Sigmoid colon (tissue), 4 donors: ENCODE measurements around the genes GJA1 and SERINC1.

DNA sequence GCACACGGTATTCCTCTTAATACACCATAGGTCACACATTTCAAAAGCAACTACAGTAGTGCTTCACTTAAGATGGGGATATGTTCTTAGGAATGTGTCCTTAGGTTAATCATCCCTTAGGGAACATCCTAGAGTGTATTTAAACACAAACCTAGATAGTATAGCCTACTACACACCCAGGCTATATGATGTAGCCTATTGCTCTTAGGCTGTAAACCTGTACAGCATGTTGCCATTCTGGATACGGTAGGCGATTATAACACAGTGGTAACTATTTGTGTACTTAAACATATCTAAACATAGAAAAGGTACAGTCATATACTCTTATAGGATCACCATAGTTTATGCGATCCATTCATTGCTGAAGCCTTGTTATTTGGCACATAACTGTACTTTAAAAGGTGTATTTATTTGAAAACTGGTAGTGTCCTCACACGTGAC, 911 bp upstream of the GOPC start:
- PRO-cap = no peak
- RAMPAGE, long total RNA, 4 experiments = no peak in any of the 4 experiments

- PRO-cap = no peak
- RAMPAGE, long total RNA, 4 experiments = no peak in any of the 4 experiments
Observed at GRCh38 chr6:117677497-117678536, 2.5 kb downstream of the NUS1 start.

- PRO-cap = no peak
- RAMPAGE, long total RNA, 4 experiments = no peak in any of the 4 experiments
Observed at GRCh38 chr6:118324034-118324490, 224.0 kb upstream of the PLN start.

DNA sequence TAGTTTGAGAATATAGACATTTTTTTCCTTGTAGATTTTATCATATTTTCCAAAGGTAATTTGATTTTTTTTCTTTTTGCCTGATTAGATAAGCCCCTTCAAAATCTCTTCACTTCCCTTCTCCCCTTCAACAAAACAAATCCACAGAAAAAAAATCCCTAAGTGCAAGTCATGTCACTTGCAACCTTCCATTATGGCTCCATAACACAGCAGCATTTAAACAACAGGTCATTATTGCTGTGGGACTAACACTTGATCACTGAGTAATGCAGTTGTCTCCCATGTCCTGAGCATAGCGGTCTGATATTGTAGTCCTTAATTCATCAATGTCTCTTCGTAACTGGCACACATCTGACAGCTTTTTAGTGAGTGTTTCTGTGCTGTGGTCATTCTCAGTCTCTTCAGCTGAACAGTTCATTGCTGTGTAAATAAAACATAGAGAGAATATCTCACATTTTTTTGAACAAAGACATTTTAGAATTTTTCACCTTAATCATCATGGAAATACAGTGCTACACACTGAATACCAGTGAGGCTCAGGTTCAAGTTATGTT, 82.9 kb upstream of the PLN start:
- PRO-cap = no peak
- RAMPAGE, long total RNA, 4 experiments = no peak in any of the 4 experiments

- PRO-cap = no peak
- RAMPAGE, long total RNA, 4 experiments = no peak in any of the 4 experiments
Observed at GRCh38 chr6:118468875-118469325, 79.2 kb upstream of the PLN start.

- PRO-cap = no peak
- RAMPAGE, long total RNA, 4 experiments = no peak in any of the 4 experiments
Observed at GRCh38 chr6:118555920-118556243, 7.8 kb downstream of the PLN start.

DNA sequence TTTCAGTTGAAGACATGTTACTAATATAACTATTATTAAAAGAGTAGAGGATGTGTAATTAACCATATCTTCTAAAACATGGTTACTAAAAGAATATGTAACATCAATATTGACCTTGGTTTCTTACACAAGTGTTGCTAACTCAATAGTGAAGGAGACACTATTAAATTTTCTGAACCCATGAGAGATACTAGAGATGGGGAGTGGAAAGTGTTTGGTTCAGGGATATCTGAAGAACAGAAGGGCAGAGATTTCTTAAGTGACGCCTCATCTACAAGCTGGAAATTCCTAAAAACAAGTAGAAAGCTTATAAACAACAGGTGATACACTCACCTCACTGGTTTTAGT, 12.8 kb downstream of the PLN start:
- PRO-cap = no peak
- RAMPAGE, long total RNA, 4 experiments = no peak in any of the 4 experiments

GRCh38 chr6:118651881-118652173, 436 bp upstream of the CEP85L start:
- PRO-cap = no peak
- RAMPAGE, long total RNA, 4 experiments = no peak in any of the 4 experiments

- PRO-cap = no peak
- RAMPAGE, long total RNA, 4 experiments = no peak in any of the 4 experiments
Observed at GRCh38 chr6:118810267-118810973, 83.5 kb upstream of the ASF1A start.

GRCh38 chr6:118893273-118893503, 764 bp upstream of the ASF1A start:
- PRO-cap = no peak
- RAMPAGE, long total RNA, 4 experiments = no peak in any of the 4 experiments

DNA sequence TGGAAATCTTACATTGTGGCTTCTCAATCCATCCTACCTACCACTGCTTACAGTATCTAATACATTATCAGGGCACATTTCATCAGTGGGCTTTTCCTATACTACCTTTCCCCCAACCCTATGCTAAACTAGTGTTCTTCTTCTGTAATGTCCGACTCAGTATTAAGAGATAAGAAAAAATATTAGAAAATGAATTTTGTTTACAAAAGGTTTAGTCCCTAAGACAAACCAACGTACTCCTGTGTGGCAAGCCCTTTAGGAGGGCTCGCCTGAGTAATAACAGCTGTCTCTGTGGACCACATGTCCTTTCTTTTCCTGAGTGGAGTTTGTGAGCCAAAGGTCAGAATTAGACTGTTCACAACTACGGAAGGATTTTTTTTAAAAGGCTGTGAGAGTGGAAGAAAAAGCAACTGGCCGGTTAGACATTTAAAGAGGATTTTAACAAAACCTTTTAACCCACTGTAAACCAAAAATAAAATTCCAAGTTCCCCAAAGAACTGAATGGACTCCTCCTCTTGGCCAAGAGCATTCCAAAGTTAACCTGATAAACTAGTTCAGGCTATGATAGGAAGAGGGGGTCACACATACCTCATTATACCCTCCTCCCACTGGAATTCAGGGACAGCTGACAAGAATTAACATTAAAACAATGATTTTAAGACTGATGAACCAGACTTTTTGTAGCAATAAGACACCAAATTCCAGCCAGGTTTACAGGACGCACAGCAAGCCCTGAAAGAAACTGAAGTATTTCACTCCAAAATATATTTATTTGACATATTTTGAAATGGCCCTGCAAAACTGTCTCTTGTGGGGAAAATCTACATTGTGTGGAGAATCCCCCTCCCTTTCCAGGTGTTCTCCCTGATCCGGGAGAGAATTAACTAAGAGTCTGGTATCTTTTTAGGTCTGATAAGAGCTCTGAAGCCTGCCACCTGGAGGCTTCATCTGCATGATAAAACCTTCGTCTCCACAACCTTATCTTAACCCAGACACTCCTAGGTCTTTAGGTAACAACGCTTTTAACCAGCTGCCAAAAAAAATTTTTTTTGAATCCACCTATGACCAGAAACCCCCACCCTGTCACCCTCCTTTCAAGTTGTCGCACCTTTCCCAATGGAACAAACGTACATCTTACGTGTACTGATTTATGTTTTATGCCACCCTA, 43.4 kb downstream of the FAM184A start:
- PRO-cap = no peak
- RAMPAGE, long total RNA, 4 experiments = no peak in any of the 4 experiments

GRCh38 chr6:119129795-119130504, 51.5 kb upstream of the FAM184A start:
- PRO-cap = no peak
- RAMPAGE, long total RNA, 4 experiments = no peak in any of the 4 experiments

DNA sequence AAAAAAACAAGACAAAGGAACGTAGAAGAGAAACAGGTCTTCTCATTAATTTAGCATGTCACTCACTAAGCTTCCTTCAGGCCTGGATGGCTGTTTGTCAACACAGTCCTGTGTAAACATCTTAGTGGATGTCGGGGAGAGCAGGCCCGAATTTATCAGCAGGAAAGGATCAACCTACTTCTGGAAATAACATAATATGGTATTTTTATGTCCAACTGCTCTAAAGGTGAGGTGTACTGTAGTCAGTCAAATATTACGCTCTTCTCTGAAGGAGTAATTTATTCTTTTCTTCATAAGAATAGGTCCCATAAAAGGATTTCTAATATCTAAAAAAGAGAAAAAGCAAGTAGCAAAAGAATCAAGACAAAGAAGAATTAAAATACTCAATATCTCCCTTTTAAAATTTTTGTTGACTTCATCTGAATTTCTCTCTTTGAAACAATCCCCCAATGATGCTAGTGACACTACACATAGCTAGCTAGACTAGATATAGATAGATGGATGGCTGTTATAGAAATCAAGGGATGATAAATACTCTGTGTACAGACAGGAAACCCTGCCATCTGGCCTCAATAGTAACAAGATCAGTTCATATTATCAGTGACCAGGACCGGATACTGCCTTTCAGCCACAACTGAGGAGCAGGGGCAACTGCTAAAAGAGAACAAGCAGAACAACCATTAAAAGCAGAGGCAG, 118.0 kb upstream of the FAM184A start:
- PRO-cap = no peak
- RAMPAGE, long total RNA, 4 experiments = no peak in any of the 4 experiments

DNA sequence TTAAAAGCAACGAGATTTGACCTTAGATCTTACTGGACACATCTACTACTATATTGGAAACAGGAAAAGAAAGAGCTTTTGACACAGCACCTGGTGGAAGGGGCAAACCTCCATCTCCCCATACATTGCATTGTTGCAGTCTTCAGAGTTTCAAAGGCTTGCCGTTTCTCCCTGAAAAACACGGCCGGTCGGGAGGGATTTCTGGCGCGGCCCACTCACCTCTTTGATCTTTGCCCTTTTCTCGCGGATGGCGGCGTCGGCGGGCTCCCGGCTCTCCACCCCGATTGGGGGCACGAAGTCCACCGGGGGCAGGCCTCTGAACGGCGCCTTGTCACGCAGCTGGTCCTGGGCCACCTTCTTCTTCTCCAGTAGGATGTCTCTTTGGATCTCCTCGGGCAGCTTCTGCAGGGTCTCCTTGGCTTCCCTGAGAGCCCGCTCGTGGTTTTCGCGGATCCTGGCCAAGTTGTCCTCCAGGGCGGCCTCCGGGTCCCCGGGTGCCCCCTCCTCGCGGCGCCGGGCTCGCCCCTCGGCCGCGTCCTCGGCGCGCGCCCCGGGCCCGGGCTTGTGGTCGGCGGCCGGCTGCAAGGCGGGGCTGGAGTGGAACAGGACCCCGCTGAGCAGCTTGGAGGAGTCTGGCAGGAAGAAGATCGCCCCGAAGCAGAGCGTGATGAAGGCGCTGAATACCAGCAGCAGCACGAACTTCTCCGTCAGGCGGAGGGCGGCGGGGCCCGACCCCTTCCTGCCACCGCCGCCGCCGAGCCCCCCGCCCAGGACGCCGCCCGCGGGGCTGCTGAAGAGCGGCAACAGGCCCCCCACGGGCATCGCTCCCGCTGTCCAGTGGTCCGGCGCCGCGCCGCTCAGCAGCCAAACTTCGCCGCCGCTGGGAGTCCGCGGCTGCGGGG, 1.1 kb downstream of the MAN1A1 start:
- PRO-cap = no peak
- RAMPAGE, long total RNA, 4 experiments = no peak in any of the 4 experiments

- PRO-cap = no peak
- RAMPAGE, long total RNA, 4 experiments = no peak in any of the 4 experiments
Observed at GRCh38 chr6:119493779-119494509, 144.4 kb upstream of the MAN1A1 start.

DNA sequence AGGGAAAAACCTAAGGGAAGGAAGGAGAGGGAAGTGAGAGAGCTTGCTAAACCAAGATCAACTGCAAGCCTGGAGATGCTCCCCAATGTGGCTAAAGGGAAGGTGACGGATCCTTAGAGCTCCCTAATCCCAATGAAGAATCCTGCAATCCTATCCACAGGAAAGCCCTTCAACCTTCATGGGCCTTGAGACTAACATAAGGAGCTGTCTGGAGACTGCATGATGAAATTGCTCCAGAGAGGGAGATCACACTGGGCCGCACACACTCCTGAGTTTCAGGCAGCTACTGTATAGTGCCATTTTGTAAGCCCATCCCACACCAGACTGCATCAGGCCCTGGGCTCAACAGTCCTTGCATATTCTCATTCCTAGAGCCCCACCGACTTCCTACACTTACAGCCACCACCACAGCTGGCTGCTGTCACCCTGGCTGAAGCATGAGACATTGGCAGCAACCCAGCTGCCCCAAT, 877.2 kb upstream of the MAN1A1 start:
- PRO-cap = no peak
- RAMPAGE, long total RNA, 4 experiments = no peak in any of the 4 experiments

GRCh38 chr6:121435392-121436026, at the start of gene GJA1:
TSS of gene GJA1 (plus strand) at chr6:121435646.
- PRO-cap = bidirectional peak, plus-strand start at chr6:121435683, minus-strand start at chr6:121435496
- RAMPAGE, long total RNA, 4 experiments = start-site peak on the plus strand in 4 of 4 experiments, at chr6:121435630-121435779 at its widest, 17 to 122 reads per replicate

DNA sequence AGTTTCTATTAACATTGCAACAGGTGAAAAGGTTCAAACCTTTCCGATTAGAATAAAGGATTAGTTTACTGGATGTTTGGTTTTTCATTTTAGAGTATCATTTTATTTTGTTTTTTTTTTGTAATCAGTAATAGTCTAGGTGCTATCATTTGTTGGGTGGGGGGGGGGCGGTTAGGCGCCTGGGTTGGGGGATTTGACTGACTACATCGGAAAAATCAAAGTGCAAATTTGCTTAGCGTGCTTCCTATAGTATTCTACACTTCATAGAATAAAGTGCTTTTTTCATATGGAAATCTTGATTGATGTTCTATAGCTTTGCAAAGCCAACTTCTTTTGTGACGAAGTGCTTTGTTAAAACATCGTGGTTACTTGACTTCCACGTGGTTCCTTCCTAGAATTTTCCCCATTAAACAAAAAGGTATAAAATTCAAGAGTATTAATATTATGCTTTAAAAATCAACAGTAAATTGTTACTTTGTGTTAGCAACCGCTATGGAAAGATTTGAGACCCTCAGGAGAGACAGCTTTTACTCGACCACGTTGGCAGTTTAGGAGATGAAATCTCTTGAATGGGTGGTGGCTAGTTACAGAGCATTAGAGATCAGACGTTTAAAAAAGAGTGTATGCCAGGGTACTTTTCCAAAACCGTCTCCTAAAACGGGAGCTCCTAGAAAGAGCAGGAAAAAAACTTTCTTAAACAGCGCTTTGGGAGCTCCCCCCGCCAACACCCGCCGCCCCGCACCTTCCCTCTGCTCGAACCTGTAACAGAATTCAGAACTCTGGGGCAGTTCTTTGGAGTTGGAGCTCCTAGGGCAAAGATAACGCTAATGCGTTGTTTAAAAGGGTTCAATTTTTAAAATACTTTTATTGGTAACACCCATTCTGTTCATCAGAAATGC, 830 bp downstream of the GJA1 start:
- PRO-cap = no peak
- RAMPAGE, long total RNA, 4 experiments = no peak in any of the 4 experiments

DNA sequence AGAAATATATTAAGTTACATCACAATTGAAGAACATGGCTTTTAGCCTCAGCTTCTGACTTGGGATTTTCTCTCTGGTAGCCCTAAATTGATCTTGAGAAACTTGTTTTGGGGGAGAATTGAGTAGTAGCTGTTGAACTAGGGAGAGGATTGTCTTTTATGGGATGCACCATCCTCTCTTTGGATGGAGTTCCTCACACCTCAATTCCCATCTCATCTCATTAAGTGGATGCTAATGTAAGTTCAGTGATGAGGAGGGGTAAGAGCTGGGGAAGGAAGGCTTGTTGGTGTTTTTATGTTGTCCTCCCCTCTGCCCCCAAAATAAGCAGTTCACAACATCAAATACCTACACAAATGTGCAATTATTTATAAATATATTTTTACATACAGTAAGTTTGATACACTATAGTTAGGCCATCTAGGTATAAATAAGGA, 4.0 kb downstream of the GJA1 start:
- PRO-cap = no peak
- RAMPAGE, long total RNA, 4 experiments = no peak in any of the 4 experiments

DNA sequence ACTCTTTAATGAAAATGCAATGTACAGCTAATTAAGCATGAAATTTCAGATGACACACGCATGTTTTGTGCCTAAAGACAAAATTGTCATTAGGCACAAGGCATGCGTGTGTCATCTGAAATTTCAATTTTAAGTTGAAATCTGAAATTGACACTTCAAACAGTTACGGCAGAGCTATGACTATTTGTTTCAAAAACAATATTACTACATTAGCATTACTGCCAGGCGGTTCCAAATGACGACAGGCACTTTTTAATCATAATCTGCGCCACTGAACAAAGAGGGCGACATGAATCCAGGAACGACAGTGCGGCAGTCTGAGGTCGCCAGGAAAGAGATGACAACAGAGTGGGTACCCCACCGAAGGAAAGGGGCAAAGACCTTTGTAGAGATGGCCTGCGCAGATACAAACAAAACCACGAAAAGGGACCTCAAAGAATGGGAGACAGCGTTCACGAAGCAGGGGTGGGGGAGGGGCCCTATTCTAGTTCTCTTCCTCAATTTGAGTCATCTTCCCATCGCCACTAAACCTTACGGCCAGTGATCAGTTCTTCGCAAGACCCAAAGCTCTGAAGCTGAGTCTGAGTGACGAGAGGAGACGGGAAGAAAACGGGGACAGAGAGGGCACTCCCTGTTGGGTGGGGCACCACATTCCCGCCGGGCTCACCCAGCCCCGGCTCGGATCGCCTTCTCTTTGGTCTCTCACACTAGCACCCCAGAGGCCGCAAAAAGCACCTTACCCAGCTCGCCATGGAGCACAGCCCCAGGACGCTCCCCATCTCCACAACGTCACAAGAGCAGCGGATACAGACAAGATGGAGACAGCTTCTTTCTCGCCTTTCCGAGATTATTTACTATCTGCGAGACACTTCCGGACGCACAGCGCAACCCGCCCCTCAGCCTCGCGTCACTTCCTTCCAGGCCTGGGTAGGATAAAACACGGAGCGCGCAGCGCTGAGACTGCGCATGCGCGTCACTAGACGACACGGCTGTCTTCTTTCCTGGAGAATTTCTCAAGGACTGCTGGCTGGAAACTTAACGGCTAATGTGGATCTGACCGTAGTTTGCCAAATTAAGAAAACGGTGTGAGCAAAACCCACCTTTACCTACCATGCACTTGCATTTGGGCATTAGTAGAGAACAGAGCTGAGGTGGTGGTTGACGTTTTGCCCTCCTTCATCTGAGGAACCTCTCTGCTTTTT, at the start of gene SERINC1:
TSS of gene SERINC1 (minus strand) at position 849 of the 1,202 bp plus-strand sequence.
- PRO-cap = unidirectional peak, plus-strand start at position 281 of the sequence; unidirectional peak, minus-strand start at position 849 of the sequence; unidirectional peak, minus-strand start at position 909 of the sequence
- RAMPAGE, long total RNA, 4 experiments = start-site peak on the plus strand in 1 of 4 experiments, centred at position 961 of the sequence, 8 reads per replicate; start-site peak on the minus strand in 4 of 4 experiments, centred at positions 828 to 840 of the sequence, 413 to 892 reads per replicate